Sciatic nerve (tissue), 1 donor: Measurements from ENCODE around the genes BORCS8 and SUGP1.

DNA sequence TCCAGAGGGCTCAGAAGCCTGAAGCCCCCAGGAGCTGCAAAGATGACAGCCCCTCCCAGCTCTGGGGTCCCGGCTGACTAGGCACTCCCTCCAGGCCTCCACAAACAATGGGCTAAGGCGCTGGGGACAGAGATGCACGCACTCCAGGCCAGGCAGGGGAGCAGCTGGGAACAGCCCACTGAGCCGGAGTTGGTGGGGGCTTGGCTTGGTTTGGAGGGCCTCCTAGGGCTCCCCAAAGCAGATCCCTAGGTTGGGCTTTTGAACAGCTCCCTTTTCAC, 2.1 kb downstream of the CRLF1 start:
- PRO-cap, result no peak

- PRO-cap, result bidirectional peak, plus-strand start at chr19:18659522, minus-strand start at chr19:18659452
Observed at GRCh38 chr19:18659067-18659861, 22.4 kb downstream of the KLHL26 start.

GRCh38 chr19:18733400-18733766, 49.9 kb downstream of the CRTC1 start:
- PRO-cap, result no peak

GRCh38 chr19:18769284-18769644, 21.8 kb downstream of the COMP start:
- PRO-cap, result no peak

- PRO-cap, result no peak
Observed at GRCh38 chr19:18785027-18785332, 6.1 kb downstream of the COMP start.

- PRO-cap, result no peak
Observed at GRCh38 chr19:18833625-18833750, 1.7 kb downstream of the UPF1 start.

DNA sequence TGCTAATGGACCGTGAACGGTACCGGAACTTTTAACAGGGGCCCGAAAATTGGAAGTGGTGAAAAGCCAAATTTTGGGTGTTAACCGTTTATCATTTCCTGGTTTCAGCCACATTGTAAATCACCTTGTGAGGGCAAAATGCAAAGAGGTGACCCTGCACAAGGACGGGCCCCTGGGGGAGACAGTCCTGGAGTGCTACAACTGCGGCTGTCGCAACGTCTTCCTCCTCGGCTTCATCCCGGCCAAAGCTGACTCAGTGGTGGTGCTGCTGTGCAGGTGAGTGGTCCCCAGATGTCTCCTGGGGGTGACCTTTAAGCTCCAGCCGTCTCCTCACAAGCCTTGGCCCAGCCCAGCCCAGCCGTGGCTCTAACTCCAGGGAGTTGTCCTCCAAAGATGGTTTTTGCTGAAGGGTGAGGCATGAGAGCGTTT, 18.2 kb downstream of the UPF1 start:
- PRO-cap, result no peak

DNA sequence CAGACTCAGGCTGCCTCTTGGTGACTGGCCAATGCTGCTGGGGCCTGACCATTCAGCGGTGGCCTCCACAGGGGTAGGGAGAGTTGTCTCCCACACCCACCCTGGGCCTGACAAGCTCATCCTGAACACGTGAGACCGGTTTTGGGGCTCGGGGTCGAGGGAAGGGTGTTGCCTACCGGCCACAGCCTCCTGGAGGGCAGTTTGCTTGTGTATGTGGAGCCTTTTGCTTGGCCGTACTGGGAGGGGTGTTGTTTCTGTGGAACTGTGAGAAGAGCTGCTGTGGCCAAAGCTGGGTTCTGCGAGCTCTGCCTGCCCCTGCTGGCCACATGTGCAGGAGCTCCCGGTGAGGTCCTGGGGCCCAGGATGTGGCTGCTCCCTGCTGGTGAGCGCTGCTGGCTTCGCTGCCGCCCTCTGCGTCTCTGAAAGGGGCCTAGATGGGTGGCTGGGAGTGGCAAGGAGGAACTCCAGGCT, 22.2 kb downstream of the UPF1 start:
- PRO-cap, result no peak

GRCh38 chr19:18900297-18900694, 4.3 kb upstream of the CERS1 start:
- PRO-cap, result no peak

DNA sequence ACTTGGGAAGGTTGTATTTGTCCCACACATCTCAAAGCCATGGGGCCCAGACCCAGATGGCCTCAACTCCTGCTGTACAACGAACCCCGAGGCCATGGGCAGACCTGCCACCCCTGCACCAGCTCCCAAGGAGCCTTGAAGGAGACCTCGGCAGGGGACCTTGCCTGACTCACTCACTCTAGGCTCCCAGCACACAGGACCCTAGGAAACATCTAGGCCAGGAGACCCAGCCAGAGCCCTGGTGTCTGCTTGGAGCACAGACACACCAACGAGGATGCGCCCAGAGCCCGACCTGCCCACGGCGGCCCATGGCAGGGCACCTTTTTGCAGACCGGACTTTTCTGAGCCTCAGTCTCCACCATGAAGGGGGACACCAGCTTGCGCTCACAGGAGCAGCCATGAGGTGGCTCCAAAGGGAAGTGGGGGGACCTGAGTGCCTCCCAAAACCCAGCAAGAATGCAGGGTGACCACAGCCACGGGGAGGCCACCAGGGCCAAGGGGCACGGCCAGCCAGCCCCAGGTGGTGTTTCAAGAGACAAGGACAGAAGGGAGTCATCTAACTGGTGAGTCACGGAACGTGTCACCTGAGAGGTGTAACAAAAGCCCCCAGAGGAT, 4.8 kb upstream of the CERS1 start:
- PRO-cap, result no peak

GRCh38 chr19:19099246-19099799, 35.5 kb downstream of the SLC25A42 start:
- PRO-cap, result no peak

DNA sequence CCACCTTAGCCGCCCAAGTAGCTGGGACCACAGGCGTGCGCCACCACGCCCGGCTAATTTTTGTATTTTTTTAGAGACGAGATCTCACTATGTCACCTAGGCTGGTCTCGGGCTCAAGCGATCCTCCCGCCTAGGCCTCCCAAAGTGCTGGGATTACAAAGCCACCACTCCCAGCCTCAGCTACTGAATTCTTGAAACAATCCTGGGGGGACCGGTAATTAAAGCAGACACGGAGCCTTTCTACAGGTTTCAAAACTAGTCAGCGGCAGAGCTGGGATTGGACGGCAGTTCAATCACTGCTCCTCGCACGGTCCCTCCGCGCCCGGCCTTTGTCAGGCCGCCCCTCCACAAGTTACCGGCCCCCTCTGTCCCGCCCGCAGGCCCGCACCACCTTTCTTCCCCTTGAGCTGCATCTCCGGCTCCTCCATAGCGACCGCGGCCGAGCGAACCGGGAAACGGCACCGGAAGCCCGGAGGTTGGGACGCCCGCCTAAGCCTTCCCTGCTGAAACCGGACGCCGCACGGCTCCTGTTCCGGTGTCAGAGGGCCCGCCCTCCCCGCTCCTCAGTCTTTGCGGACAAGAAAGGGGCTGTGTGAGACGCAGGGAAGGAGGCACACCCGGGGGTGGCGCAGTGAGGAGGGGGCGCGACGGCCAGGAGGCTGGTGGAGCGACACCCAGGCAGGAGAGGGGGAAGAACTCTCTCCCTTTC, at the start of gene BORCS8:
BORCS8 (minus strand) TSS at position 463 of the 709 bp plus-strand sequence.
- PRO-cap, result bidirectional peak, plus-strand start at position 579 of the sequence, minus-strand start at position 441 of the sequence

DNA sequence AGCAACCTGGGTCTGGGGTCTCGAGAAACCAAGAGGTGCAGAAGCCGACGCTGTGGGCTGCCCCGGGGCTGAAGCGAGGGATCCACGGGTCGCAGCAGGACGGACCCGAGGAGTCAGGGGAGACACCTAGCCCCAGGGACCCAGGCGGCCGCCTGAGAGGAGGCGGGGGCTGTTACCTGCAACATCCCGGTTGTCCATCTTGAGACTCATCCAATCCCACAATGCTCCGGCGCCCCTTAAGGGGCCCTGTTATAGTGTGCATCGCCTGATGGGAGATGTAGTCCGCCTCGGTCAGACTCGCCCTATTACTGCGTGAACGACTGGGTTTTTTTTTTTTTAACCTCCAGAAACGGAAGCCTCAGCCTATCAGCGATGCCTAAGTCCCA, at the start of gene SUGP1:
SUGP1 (minus strand) TSS at position 223 of the 386 bp plus-strand sequence.
- PRO-cap, result bidirectional peak, plus-strand start outside the sequence, minus-strand start at position 223 of the sequence

DNA sequence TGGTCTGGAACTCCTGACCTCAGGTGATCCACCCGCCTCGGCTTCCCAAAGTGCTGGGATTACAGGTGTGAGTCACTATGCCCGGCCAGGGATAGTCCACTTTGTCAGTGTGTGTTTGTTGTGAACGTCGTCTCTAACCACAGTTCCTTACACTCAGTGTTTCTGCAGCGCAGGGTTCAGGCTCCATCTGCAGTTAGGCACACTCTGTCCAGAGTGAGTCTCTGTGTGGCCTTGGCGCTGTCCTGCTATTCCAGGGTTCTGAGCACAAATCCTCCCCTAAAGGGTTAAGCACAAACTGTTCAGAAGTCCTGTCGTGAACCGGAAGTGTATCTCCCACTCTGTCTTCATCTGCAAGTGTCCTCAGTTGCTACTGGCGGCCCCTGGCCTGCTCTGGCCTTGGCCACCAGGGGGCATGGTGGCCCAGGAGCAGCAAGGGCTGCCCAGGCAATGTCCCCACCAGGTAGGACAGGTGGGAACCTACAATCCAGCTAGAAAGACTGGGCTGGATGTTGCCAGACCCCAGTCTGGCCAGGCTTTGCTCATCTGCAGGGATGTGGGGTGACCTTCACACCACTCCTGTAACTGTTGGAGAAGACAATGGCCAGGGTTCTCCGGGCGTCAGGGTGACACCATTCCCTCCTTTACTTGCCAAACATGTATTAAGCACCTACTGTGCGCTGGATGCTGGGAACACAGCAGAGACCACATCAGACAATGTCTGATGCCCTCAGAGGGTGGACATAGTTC, 38.7 kb upstream of the GATAD2A start:
- PRO-cap, result no peak

DNA sequence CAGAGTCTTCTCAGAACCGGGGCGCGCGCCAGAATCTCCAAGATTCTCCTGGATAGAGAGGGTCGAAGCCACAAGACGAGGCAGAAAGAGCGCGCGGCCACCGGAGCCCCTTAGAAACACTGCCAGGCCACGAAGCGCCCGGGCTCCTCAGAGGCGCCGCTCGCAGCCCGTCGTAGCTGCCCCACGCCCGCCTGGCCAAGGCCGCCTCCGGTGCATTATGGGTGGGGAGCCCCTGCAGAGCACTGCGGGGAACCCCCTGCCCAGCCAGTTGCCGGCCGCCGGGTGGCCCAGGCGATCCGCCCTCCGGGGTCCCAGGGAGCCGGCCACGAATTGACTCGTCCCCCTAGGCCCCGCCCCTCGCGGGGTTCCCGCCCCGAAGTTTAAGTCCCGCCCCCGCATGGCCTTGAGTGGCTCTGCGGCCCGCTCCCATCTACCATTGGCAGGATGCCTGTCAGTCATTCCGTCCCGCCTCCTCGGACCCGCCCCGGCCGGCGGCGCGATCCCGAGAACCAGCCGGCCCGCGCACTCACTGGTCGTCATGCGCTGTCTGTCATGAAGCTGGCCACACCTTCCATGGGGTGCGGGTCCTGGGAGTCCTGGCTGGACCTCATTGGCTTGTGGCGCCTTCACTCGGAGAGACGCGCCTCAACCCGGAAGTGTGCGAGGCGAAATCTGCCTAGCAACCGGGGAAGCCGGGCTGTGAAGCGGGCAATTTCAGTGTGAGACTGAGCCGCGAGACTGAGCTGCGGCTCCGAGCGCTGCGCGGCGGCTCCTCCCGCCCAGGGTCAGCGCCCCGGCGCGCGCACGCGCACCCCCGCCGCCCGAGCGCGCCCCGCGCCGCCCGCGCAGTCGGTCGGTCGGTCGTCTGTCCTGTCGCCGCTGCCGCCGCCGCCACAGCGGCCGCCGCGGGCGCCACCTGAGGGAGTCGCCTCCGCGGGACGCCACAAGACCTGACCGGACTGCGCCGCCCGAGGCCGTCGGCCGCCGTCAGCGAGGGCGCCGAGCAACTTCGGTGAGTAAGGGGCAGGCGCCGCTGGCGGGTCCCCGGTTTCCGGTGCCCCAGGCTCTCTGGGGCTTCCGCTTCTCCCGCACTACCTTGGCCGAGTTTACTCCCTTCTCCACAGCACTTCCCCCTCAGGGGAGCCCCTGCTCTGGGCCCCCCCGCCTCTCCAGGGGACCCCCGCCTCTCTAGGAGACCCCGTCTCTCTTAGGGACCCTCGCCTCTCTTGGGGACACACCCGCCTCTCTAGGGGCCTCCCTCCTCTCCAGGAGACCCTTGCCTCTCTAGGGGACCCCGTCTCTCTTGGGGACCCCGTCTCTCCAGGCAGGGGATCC, 19.9 kb upstream of the GATAD2A start:
- PRO-cap, result bidirectional peak, plus-strand start at position 717 of the sequence, minus-strand start at position 193 of the sequence; bidirectional peak, plus-strand start at position 824 of the sequence, minus-strand start at position 1,011 of the sequence

- PRO-cap, result no peak
Observed at GRCh38 chr19:19418526-19418874, 13.0 kb downstream of the GATAD2A start.

GRCh38 chr19:19452930-19453711, 47.6 kb downstream of the GATAD2A start:
- PRO-cap, result no peak

- PRO-cap, result bidirectional peak, plus-strand start at chr19:19461087, minus-strand start at chr19:19460909
Observed at GRCh38 chr19:19460752-19461725, 54.3 kb downstream of the TSSK6 start.

DNA sequence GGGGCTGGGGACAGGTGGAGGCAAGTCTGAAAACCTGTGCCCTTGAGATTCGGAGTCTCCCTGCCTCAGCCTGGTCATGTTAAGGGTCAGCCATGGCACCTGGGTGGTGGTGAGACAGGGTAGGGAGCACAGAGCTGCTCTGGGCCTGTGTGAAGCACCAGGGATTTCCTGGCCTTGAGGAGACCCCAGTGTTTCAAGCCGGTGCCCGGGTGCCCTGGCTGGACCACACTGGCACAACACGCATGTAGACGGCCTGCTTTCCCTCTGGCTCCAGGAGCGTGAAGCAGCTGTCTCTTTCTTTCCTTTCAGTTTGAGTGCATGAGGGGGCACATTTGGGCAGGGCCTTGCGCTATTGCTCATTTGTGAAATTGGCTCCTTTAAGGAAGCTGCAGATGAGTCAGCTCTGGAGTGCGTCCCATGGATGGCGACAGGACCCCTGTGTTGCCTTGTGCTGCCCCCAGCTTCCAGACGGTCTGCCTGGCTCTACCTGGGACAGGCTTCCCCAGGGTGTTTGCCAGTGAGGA, 51.7 kb downstream of the TSSK6 start:
- PRO-cap, result bidirectional peak, plus-strand start at position 449 of the sequence, minus-strand start at position 285 of the sequence

DNA sequence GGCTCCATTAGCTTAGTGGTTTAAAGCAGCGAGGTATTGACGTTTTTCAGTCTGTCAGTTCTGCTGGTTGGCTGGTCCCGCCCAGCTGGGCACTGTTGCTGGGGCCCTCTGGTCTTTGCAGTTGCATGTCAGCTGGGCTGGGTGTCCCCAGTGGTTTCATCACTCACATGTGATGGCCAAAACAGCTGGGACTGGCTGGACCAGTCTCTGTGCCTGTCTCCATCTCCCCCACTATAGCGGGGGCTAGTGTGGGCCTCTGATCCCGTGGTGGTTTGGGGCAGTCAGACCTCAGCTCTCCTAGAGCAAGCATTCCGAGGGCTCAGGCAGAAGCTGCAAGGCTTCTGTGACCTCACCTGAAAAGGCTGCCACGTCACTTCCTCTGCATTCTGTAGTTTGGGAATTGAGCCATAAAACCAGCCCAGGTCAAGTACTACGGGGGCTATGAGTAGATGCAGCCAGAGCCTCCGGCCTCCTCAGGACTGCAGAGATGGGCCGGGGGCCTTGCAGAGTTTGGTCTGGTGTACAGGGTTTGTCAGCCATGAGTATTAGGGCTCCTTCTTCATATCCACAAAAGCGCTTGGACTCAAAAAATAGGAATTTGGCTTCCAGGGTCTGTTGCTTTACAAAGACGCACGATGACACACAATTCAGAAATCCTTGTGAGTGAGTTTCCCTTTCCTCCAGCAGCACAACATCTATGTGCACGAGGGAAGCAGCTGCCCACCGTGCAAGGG, 29.9 kb downstream of the TSSK6 start:
- PRO-cap, result no peak